SK-N-SH (cell line): Measurements from ENCODE around the genes FBXO36 and SLC16A14.

- RRBS, result no CpG with 5 or more reads among the region's 6 CpGs
CAGE:
- cytosol, long polyA plus RNA, result no peak
- long polyA plus RNA, result no peak
- nucleus, long polyA plus RNA, result no peak
These were observed 26.2 kb upstream of the PID1 start for GRCh38 chr2:229297283-229297782.

GRCh38 chr2:229300713-229300982, 29.6 kb upstream of the PID1 start:
- RRBS, result no CpG with 5 or more reads among the region's 1 CpG
CAGE:
- cytosol, long polyA plus RNA, result no peak
- long polyA plus RNA, result no peak
- nucleus, long polyA plus RNA, result no peak

DNA sequence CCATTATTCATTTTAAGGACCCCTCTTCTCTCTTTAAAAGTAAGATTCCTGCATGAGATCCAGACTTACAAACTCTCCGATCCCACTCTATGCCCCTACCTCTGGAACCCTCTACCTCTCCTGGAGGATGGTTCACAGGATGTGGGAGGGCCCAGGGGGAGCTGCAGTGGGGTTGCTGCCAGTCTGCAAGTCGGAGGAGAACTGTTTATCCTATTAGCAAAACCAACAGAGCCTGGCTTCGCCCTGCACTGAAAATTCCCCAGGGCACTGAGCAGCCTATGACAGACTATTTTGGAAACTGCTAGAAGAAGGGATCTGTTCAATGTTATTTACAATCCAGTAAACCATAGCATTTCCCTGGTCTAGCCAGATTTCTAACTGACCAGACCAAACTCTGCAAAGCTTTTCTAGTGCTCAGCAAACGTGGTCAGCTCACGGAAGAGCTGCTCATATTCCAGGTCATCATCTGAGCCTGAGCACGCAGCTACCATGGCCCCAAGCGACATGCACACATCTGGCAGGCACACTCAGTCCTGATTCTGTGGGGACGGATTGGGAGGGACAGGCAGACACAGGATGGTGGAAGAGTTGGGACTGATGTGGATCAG, 64.8 kb upstream of the PID1 start:
- RRBS, result no CpG with 5 or more reads among the region's 8 CpGs
CAGE:
- cytosol, long polyA plus RNA, result no peak
- long polyA plus RNA, result no peak
- nucleus, long polyA plus RNA, result no peak

GRCh38 chr2:229407053-229407626, 136.1 kb upstream of the PID1 start:
- RRBS, result no CpG with 5 or more reads among the region's 14 CpGs
CAGE:
- cytosol, long polyA plus RNA, result no peak
- long polyA plus RNA, result no peak
- nucleus, long polyA plus RNA, result no peak

- RRBS, result no CpG with 5 or more reads among the region's 3 CpGs
CAGE:
- cytosol, long polyA plus RNA, result no peak
- long polyA plus RNA, result no peak
- nucleus, long polyA plus RNA, result no peak
These were observed 9.3 kb downstream of the TRIP12 start for GRCh38 chr2:229912479-229913032.

DNA sequence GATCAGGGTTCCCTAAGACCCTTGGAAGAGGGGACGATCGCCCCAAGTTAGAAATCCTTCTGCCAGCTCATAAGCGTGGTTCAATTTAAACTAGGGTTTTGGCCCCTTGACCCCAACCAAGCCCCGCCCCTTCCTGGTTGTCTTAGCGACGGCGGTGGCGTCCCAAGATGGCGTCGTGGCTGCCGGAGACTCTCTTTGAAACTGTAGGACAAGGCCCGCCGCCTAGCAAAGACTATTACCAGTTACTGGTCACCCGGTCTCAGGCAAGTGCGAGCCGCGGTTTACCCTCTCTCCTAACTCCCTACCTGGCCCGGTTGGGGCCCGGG, at the start of gene FBXO36:
Gene FBXO36 (plus strand): TSS at position 157 of the 326 bp plus-strand sequence.
- RRBS, result 2% methylated on average over 8 of the region's 19 CpGs
CAGE:
- cytosol, long polyA plus RNA, result no peak
- long polyA plus RNA, result no peak
- nucleus, long polyA plus RNA, result no peak

DNA sequence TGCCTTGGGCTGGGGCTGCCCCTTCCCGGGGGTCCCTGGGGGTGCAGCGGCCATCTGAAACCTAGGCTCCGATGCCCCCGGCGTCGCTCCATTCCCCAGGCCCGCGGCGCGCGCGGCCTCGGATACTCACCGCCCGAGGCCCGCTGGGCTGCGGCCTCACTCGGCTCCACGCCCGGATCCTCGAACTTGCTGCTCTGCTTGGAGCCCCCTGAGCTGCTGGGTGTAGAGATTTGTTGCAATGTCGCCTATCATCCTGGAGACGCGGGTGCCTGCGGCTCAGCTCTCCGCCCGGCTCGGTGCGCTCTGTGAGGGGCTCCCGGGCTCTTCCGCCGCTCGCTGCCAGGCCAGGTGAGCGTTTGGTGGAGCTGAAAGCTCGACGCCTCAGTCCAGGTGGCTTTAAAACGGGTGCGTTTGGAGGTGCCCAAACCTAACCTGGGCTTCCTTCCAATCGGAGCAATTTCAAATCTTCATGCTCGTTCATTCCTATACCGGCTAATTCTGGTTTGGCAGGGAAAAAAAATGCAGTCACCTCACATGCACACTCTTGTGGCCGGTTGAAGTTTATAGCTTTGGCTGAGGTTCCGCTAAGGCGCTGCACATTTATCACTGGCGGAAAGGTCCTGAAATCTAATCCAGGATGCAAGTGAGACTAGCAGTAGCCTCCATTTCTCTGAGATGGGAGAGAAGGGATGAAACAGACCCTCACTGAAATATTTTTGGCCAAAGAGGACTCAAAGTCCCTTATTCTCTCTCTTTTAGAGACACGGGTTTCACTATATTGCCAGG, at the start of gene SLC16A14:
Gene SLC16A14 (minus strand): TSS at position 500 of the 786 bp plus-strand sequence.
- RRBS, result 2% methylated on average over 24 of the region's 46 CpGs
CAGE:
- cytosol, long polyA plus RNA, result no peak
- long polyA plus RNA, result no peak
- nucleus, long polyA plus RNA, result no peak

DNA sequence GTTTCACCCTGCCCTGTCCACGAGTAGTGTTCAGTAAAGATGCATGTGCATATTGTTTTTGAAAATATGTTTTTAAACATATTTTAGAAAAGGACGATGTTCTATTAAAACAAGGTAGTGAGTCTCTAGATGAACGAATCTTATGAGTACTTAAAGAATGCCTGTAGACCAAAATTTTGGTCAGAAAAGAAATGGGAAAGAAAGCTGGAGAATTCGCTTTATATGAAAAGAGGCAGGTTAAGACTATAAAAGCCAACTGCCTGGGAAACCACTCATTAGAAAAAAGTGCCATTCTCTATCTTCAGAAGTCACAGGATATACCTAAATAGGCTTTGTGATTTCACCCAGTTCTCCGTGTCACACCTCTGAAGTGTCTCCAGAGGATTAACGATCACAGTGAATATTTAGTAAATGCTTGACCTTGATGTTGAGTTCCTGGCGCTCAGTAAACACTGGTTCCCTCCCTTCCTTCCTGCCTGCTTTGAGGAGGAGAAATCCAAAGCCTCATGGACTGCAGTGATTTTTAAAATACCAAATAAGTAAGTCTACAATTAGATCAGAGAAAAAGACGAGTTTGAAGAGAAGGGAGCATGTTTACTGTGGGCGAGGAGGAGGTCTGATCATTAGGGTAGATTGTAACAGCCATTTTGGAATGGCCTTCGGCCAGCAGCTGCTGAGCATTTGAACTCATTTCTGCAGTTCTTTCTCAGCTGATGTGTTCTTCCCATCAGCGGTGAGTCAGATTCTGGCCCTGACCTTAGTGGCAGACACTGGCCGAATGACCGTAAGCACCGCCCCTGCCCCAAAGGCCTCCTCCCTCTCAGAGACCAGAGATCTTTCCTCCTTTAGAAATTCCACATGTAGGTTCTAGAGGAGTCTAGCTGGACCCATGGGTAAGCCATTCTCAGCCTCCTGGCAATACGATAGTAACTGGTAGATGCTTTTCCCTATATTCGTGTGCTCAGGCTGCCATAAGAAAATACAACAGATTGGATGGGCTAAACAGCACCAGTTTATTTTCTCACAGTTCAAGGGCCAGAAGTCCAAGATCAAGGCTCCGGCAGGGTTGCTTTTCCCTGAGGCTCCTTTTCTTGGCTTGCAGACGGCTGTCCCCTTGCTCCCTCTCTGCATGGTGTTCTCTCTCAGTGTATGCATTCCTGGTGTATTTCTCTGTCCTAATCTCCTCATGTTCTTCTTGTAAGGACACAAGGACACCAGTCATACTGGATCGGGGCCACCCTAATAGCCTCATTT, 62.1 kb upstream of the SLC16A14 start:
- RRBS, result no CpG with 5 or more reads among the region's 19 CpGs
CAGE:
- cytosol, long polyA plus RNA, result no peak
- long polyA plus RNA, result no peak
- nucleus, long polyA plus RNA, result no peak

DNA sequence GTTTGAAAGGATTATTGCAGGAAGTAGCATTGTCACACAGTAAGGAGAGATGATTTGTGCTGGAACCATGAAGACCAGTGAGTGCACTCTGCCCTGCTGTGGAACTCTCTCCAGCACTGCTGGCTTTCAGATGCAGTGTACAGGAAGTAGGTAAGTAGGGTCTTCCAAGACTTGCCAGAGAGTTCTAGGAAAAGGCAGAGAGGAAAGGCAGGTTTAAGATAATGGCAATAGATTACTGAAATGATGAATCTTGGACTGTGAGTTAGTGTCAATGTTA, 11.2 kb downstream of the SP110 start:
CAGE:
- cytosol, long polyA plus RNA, result no peak
- long polyA plus RNA, result no peak
- nucleus, long polyA plus RNA, result no peak

DNA sequence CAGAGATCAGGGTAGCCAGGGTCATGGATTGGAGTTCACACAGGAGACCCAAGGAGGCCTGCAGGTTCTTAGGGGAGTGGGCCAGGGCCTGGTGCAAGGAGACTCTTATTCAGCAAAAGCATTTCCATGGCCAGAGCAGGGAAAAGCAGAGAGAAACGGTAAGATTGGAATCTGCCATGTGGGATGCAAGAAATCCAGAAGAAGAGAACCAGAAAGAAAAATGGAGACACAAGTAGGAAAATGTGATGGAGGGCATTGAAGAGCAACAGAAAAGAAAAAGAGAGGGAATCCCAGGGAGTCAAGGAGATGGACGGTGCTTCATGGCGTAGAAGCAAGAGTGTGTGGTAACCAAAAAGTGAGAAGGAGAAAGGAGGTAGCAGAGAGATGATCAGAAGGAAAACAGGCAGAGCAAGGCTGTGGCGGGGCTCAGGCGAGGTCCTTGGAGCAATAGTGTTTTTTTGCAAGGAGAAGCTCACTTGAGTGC, 18.9 kb downstream of the SP140 start:
- RRBS, result no CpG with 5 or more reads among the region's 5 CpGs
CAGE:
- cytosol, long polyA plus RNA, result no peak
- long polyA plus RNA, result no peak
- nucleus, long polyA plus RNA, result no peak

DNA sequence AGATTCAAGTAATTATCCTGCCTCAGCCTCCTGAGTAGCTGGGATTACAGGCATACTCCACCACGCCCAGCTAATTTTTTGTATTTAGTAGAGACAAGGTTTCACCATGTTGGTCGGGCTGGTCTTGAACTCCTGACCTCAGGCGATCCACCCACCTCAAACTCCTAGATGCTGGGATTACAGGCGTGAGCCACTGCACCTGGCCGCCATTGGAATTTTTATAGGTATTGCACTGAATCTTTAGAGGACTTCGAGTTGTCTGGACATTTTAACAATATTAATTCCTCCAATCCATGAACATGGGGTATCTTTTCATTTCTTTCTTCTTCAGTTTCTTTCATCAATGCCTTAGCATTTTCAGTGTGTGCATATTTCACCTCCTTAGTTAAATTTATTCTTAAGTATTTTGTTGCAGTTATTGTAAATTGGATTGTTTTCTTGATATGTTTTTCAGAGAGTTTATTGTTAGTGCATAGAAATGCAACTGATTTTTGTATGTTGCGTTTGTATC, 36.3 kb downstream of the SP100 start:
- RRBS, result no CpG with 5 or more reads among the region's 7 CpGs
CAGE:
- cytosol, long polyA plus RNA, result no peak
- long polyA plus RNA, result no peak
- nucleus, long polyA plus RNA, result no peak

DNA sequence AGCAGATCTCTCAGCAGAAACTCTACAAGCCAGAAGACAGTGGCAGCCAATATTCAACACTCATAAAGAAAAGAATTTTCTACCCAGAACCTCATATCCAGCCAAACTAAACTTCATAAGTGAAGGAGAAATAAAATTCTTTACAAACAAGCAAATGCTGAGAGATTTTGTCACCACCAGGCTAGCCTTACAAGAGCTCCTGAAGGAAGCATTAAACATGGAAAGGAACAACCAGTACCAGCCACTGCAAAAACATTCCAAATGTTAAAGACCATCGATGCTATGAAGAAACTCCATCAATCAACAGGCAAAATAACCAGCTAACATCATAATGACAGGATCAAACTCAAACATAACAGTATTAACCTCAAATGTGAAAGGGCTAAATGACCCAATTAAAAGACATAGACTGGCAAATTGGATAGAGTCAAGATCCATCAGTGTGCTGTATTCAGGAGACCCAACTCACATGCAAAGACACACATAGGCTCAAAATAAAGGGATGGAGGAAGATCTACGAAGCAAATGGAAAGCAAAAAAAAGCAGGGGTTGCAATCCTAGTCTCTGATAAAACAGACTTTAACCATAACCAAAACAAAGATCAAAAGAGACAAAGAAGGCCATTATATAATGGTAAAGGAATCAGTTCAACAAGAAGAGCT, 111.3 kb downstream of the SP100 start:
- RRBS, result no CpG with 5 or more reads among the region's 2 CpGs
CAGE:
- cytosol, long polyA plus RNA, result no peak
- long polyA plus RNA, result no peak
- nucleus, long polyA plus RNA, result no peak

DNA sequence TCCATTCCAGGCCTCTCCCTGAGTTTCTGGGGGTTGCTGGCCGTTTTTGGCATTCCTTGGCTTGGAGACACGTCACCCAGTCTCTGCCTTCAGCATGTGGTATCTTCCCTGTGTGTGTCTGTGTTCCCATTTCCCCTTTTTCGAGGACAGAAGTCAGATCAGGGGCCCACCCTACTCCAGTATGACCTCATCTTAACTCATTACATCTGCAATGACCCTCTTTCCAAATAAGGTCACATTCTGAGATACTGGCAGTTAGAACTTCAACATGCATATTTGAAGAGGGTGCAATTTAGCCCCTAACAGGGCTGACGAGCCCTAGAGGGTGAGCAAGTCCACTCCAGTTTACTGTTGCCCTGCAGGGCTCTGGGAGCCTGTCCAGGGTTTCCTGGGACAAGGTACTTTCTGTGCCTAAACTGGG, 45.4 kb upstream of the CAB39 start:
- RRBS, result no CpG with 5 or more reads among the region's 4 CpGs
CAGE:
- cytosol, long polyA plus RNA, result no peak
- long polyA plus RNA, result no peak
- nucleus, long polyA plus RNA, result no peak

DNA sequence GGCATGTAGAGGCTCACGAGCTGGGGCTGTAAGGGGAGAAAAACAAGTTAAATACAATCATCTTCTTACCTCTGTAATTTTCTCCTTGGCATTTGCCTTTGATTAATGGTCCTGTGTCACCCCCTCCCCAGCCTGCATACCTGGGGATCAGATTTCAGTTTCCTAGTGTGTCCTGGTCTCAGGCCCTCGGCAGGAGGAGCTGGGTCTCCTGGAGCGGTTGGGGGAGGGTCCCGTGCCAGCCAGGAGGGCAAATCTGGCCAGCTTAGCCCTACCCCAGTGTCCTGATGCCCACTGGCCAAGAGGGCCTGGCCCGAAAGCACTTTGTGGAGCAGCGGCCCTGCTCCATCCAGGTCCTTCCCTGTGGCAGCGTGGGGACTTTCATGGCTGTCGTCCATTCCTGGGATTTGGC, 3.8 kb downstream of the ITM2C start:
- RRBS, result no CpG with 5 or more reads among the region's 8 CpGs
CAGE:
- cytosol, long polyA plus RNA, result no peak
- long polyA plus RNA, result no peak
- nucleus, long polyA plus RNA, result no peak

GRCh38 chr2:230987006-230987614, 8.8 kb upstream of the SPATA3 start:
- RRBS, result 7% methylated on average over 20 of the region's 32 CpGs
CAGE:
- cytosol, long polyA plus RNA, result no peak
- long polyA plus RNA, result no peak
- nucleus, long polyA plus RNA, result no peak

GRCh38 chr2:231190565-231191375, 7.7 kb upstream of the ARMC9 start:
- RRBS, result 97% methylated on average over 8 of the region's 44 CpGs
CAGE:
- cytosol, long polyA plus RNA, result no peak
- long polyA plus RNA, result no peak
- nucleus, long polyA plus RNA, result no peak

GRCh38 chr2:231270007-231271229, 72.0 kb downstream of the ARMC9 start:
- RRBS, result no CpG with 5 or more reads among the region's 26 CpGs
CAGE:
- cytosol, long polyA plus RNA, result no peak
- long polyA plus RNA, result no peak
- nucleus, long polyA plus RNA, result no peak

- RRBS, result no CpG with 5 or more reads among the region's 7 CpGs
CAGE:
- cytosol, long polyA plus RNA, result no peak
- long polyA plus RNA, result no peak
- nucleus, long polyA plus RNA, result no peak
These were observed 88.5 kb upstream of the B3GNT7 start for GRCh38 chr2:231306815-231307559.

- RRBS, result no CpG with 5 or more reads among the region's 7 CpGs
CAGE:
- cytosol, long polyA plus RNA, result no peak
- long polyA plus RNA, result no peak
- nucleus, long polyA plus RNA, result no peak
These were observed 74.5 kb upstream of the B3GNT7 start for GRCh38 chr2:231320948-231321515.

DNA sequence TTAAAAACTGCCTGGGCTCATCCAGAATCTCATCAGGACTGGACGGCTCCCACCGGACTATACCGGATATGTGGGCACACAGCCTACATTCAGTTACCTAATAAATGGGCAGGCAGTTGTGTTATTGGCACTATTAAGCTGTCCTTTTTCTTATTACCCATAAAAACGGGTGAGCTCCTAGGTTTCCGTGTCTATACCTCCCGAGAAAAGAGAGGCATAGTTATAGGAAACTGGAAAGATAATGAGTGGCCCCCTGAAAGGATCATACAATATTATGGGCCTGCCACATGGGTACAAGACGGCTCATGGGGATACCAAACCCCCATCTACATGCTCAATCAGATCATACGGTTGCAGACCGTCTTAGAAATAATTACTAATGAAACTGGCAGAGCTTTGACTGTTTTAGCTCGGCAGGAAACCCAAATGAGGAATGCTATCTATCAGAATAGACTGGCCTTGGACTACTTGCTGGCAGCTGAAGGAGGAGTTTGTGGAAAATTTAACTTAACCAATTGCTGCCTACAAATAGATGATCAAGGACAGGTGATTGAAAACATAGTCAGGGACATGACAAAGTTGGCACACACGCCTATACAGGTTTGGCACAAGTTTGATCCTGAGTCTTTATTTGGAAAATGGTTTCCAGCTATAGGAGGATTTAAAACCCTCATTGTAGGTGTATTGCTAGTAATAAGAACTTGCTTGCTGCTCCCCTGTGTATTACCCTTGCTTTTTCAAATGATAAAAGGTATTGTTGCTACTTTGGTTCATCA, 12.1 kb downstream of the B3GNT7 start:
- RRBS, result no CpG with 5 or more reads among the region's 11 CpGs
CAGE:
- cytosol, long polyA plus RNA, result no peak
- long polyA plus RNA, result no peak
- nucleus, long polyA plus RNA, result no peak